Thoracic aorta (tissue), 1 donor: Measurements from ENCODE around the gene ENO1.

DNA sequence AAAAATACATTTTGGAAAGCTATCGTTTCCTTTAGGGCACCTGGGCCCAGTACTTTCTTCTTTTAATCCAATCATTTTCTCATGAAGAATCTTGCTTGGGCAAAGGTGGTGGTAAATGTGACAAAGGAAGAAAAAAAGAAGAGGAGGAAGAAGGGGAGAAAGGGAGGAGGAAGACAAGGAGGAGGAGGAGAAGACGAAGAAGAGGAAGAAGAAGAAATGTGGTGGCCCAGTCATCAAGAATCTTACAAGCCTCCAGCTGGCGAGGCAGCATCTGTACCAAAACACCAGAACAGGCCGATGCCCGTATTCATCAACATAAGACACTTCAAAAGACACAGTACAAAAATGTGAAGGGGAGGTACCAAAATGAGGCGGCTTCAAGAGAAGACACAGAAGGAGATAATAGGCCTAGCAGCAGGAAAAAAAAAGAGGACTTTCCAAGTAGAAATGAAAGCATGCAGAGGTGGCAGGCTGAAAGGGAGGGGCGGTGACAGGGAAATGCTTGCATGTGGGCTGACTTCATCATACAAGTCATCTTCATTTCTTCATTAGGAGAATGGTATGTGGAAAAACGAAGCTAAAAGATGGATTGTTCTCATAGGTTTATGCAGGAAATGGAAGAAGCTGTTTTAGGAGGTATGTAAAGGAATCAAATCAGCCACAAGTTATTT is 192.1 kb downstream of the SLC45A1 start:
- RAMPAGE, long total RNA: no peak

DNA sequence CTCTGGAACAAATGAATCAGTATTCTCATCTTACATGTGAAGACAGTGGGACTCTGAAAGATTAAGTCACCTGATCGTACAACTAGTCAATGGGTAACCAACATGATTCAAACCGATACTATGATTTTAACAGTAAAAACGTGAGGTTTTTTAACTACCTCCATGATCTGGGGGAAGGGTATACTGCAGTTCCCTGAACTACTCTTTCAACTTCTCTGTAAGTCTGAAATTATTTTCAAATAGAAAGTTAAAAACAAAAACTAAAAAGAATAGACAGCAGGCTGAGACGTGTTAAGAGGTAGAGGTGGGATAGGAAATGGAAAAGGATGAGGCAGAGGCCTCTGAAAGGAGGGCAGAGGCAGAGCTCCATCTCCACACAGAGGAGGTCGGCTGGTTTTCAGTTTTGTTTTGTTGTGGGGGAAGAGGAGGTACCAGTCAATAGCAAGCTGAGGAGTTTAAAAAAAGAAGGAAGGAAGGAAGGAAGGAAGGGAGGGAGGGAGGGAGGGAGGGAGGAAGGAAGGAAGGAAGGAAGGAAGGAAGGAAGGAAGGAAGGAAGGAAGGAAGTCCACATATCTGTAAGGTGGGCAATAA is 213.2 kb downstream of the RERE start:
- RAMPAGE, long total RNA: no peak

DNA sequence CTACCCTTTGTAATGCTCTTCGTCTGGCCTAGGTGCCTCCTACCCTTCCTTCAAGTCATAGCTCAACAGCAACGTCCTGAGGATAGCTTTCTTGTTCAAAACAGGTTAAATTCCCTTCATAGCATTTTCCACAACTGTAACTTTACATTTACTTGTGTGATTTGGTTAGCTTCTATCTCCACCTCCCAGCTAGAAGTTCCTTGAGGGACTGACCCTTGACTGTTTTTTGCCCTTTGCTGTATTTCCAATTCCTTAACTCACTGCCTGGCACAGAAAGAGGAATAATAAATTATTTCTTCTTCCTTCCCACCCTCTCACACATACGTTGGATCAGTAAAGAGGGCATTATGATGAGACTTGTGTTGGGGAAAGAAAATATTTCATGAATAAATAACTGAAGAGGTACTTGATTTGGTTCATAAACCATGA is 152.3 kb downstream of the RERE start:
- RAMPAGE, long total RNA: start-site peak on the minus strand centred at position 327 of the sequence, 123 bp wide, 5 reads

DNA sequence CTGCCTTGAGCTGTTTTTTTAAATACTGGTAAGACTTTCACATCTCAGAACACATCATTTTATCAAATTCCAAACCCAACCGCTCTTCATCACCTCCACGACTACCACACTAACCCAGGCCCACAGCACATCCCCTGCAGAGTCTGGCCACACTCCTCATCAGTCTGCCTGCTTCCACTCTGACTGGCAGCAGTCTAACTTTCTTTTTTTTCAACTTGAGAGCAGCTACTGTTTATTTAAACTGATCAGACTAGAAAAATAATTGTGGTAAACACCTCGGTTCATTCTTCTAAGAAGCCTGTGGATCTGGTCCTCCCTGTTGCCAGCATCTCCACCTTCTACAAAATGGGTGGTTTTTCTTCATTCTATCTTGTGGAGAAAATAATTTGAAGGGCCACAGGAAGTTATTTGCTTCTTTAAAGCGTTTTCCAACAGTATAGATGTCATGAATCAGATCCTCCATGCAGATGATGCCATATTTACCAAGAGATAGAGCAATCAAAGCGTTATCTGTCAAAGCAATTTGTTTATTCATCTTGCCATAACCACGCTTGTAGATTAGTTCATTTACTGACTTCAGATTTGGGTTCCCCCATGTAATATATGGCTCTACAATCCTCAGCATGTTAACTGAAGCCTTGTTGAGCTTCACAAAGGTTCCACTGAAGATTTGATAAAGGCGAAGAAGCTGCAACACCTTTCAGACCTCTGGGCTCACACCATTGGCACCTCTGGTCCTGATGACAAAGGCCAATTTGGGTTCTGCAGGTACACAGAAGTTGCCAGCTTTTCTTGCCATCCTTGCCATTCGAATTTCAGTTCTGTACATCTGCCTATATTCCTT is 31.3 kb downstream of the RERE start:
- RAMPAGE, long total RNA: no peak

DNA sequence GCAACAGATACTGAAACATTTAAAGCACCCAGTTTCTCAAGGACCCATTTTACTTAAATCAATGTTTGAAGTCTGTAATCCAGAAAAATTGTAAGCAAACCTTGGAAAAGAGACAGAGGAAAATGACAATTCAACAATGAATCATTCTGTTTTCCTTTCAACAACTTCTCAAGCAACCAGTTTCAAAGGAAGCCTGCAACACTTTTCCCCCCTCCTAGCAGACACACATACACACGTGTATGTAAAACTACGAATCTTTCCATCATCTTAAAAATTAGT is 1.2 kb downstream of the RERE start:
- RAMPAGE, long total RNA: no peak

DNA sequence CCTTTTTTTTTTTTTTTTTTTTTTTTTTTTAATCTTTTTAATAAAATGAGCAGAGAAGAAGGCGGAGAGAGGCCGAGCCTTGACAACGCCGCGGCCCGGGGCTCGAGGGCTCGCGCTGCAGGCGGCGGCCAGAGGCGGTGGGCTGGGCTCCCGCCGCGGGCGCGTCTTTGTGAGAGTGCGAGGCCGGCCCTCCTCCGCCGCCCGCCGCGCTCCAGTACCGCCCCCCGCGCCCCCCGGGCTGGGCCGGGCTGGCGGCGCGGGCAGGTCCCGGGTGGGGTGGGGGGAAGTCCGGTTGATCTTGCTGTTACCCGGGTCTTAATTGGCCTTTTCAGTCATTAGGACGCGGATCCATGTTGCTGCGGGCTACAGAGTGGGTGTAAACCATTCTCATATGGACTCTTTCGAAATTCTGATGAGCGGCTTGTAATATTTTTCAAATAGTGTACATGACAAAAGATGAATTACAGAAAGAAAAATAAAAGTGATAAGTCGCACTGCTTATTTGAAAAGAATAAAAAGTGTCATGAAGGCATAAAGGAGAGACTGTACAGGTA is 462 bp upstream of the RERE start:
- RAMPAGE, long total RNA: no peak

GRCh38 chr1:8878550-8879594 is at the start of gene ENO1:
TSS of gene ENO1 (minus strand) at chr1:8878686.
- RAMPAGE, long total RNA: start-site peak on the minus strand at chr1:8878644-8878701, 2,729 reads

DNA sequence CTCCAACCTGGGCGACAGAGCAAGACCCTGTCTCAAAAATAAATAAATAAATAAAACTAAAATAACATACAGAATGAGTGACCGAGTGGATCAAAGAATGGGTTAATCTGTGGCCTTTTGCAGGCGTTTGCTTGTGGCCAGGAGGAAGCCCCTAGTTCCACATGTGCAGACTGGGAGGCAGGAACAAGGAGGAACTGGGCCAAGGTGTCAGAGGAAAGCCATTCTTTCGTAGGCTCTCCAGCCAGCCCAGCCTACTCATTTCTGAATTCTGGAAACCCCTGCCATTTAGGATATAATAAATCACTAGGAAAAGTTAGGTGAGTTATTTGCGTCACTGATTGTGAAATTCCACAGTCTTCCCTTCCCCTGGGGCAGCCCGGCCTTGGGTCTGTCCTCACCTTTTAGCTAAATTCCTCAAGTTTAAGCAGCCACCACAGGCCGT is 18.4 kb downstream of the GPR157 start:
- RAMPAGE, long total RNA: no peak

- RAMPAGE, long total RNA: no peak
These were observed 20.9 kb upstream of the GPR157 start for GRCh38 chr1:9149620-9150335.

DNA sequence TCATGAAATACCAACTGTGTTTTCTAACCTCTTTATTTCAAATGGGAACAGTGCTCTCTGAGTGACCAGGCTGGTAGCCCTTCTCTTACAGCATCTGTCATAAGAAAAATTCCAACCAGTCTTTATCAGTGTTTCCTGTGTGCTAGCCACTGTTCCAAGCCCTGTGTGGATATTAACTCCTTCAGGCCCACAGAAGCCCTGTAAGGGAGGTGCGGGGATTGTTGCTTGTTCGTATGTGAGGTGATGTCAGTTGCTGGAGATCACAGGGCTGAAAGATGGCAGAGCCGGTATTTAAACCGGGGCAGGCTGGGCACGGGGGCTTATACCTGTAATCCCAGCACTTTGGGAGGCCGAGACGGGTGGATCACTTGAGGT is 19.2 kb downstream of the H6PD start:
- RAMPAGE, long total RNA: no peak

GRCh38 chr1:9266070-9267046 is 26.3 kb upstream of the SPSB1 start:
- RAMPAGE, long total RNA: no peak

- RAMPAGE, long total RNA: no peak
These were observed 13.5 kb upstream of the SPSB1 start for GRCh38 chr1:9279150-9279586.

DNA sequence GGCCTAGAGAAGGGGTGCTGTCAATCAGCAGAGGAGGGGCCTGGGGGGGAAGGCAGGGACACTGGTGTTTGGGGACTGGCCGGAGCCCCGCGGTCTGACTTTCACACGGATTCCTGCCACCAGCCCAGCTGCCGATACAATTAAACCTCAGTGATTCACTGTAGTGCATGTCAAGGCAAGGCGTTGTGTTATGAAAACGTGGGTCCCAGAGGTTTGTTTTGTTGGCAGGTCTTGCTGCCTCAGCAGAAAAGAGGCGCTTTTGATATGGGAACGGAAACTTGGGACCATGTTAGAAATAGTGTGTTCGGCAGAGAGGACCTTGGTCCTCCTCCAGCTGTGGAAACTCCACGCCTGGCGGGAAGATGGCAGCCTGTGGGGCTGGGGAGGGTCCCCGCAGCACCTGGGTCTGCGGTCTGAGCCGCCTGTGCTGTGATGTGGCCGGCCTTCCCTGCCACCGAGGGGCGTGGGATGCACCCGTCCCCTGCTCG is 47.6 kb downstream of the SPSB1 start:
- RAMPAGE, long total RNA: no peak

- RAMPAGE, long total RNA: no peak
These were observed 22.1 kb downstream of the SLC25A33 start for GRCh38 chr1:9561284-9561818.

DNA sequence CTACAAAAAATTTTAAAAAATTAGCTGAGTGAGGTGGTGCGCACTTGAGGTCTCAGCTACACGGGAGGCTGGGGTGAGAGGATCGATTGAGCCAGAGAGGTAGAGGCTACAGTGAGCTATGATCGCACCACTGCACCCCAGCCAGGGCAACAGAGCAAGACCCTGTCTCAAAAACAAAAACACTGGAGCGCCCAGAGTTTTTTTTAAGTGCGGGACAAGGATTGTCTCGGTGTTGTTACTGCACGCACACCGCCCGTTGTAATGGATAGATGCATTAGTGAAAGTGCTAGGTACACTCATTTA is 37.1 kb downstream of the PIK3CD start:
- RAMPAGE, long total RNA: no peak

- RAMPAGE, long total RNA: no peak
These were observed 37.6 kb downstream of the PIK3CD start for GRCh38 chr1:9688962-9689738.

DNA sequence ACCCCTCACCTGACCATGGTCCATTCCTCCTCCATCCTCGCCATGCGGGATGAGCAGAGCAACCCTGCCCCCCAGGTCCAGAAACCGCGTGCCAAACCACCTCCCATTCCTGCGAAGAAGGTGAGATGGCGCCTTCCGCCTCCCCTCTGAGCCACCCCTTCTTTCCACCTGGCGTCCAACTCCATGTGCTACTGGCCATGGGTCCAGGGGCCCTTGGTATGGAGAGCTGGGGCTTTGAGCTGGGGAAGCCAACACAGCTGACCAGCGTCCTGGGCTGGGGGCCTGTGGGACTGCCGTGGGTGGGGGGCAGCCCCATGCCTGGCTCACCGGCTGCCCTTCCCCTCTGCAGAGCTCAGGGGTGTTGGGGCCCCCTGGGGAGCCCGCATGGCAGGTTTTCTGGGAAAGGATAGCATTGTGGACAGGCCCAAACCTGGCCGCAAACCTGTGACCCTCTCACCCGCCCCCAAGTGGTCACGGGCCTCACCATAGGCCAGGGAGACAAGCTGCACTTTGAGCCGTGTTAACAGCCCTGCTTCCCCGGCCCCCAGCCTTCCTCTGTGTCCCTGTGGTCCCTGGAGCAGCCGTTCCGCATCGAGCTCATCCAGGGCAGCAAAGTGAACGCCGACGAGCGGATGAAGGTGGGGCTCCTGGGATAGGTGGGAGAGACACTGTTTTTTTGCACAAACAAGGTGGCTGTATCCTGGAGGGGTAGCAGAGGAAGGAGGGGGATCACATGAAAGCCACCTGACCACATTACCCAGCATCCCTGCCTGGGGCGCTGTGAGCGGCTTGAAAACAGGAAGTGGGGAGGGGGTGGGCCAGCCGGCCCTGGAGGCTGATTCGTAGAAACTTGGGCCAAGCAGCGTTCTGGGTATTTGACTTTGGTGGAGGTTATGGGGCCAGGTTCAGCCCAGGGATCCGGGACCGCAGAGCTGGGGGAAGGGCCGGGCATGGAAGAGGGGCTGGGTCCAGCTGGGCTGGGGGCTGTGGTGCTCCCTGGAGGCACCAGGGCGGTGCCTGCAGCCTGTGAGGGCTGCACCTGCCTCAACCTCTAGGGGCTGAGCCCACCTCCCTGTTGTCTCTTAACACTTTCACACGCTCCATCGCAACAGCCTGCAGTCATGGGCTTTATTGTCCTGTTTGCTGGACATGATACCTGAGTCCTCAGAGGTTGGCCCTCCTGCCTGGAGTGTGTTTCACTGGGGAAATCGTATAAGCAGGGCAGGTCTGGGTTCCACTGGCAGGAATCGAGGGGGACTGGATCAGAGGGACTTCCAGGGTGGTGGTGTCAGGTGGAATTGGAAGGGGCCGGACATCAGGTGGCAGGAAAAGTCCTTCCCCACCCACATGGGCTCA is 65.9 kb downstream of the PIK3CD start:
- RAMPAGE, long total RNA: no peak

GRCh38 chr1:9728993-9729916 is 77.7 kb downstream of the PIK3CD start:
- RAMPAGE, long total RNA: start-site peak on the minus strand at chr1:9729610-9729642, 25 reads

DNA sequence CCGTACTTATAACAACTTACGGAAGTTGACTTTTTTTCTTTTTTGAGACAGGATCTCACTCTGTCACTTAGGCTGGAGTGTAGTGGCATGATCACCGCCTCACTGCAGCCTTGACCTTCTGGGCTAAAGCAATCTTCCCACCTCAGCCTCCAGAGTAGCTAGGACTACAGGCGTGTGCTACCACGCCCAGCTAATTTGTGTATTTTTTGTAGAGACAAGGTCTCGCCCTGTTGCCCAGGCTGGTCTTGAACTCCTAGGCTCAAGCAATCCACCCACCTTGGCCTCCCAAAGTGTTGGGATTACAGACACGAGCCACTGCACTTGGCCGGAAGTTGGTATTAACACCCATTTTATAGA is 15.7 kb upstream of the CLSTN1 start:
- RAMPAGE, long total RNA: no peak

DNA sequence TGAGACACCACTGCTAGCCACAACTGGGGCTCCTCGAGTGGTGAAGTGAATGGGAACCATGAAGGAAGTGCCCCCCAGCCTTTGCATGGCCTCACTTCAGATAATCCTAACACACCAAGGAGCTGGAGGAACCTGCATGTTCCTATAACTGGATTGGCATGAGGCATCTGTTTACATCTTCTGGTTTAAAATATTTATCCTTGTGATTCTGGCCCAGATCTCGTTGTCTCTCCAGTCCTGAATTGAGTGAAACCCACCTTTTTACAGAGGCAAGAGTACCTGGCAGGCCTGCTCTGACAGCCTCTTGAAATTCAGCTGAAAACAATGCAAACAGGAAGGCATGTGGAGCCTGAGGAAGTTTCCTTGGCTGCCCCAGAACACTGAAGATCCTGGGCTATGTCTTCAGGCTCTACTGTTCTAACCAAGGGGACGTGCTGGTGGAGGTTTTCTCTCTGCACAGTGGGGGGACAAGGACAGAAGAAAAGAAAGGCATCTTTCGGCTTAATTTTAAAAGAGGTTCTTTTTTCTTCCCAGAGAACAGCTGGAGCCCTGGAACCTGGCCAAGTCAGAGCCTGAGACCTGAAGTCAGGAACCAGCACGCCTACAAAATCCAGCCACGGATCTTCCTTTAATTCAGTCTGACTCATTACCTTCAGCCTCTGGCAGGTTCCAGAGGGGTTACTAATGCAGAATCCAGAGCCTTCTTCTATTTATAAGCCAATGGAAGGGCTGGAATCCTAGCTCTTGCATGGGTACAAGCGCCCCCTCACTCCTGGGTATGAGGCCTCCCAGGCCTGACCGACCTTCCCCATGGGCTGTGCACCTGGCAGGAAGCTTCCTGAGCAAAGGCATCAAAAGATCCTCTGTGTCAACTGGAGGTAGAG is 19.9 kb downstream of the CTNNBIP1 start:
- RAMPAGE, long total RNA: no peak